Measurements from ENCODE around the genes INTS14 and SMAD3.

GRCh38 chr15:65530042-65530278, 303 bp upstream of the HACD3 start:
- RRBS = no CpG with 5 or more reads among the region's 3 CpGs

DNA sequence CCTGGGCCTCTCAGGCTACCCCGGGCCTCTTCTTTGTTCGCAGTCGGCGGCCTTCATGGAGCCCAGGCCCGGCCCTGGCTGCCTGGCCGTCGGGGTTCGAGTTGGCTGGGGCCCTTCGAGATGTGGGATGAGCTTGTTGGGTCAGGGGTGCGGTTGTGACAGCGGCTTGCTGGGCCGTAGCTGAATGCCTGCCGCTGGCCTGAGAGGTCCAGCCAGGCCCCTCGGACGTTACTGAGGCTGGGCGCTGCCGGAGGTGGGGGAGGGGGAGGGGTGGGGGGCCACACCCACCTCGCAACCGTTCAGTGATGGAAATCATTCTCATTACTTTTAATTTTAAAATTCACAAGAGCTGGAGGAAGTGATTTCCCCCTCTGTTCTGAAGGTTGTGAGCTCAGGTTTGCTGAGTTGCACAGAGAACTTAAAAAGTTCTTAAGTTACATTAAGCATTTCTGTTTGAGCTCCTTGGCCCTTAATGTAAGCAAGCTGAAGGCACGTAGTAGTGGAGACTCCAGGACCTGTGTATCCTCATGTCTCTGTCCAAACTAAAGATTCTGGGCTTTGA, 771 bp downstream of the HACD3 start:
- RRBS = 3% methylated on average over 5 of the region's 20 CpGs

DNA sequence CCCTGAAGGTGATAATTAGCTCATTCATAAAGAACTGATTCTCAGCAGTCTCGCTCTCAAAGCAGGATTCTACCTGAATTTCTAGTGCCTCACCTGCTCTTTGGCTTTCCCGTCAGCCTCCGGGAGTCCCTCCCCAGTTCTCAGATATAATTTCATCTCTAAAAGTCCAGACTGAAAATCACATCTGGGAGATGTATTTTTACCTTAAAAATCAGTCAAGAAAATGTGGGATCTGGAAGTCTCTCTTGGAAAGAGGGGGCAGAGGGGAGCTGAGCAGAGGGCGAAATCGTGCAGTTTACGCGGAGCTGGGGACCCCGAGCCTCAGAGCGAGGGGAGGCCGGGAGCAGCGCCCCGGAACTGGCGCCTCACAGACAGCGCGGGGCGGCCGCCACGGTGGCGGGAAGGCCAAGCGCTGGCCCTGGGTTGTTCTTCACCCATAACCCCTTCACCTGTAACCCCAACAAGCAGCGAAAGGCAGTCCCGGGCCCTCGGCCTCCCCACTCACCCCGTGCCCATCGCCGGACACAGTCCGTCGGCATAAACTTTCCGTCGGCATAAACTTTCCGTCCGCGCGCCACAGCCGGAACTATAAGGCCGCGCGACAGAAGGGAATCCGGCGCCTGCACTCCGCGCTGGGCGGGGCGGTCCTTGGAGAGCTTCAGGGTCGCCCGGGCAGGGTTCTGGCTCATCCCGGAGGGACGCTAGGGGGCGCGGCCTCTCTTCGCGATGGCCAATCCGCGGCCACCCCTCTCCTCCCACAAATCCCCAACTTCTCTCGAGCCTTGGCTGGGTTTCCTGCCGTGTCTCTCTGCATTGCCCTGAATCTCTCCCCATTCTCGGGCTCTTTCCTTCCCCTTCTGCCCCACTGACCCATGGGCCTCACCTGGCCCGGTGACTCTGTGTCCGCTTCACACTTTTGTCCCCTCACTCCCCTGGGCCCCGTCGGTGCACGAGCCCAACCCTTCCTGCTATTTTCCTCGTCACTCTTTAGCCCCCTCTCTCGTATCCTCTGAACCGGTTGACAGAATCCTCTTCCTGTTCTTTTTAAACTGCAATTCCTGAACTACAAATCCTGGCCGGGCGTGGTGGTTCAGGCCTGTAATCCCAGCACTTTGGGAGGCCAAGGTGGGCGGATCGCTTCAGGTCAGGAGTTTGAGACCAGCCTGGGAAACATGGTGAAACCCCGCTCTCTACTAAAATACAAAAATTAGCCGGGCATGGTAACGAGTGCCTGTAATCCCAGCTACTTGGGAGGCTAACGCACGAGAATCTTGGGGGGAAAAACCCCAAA, at the start of gene INTS14:
TSS of gene INTS14 (minus strand) at position 539 of the 1,291 bp plus-strand sequence.
- RRBS = 2% methylated on average over 22 of the region's 74 CpGs

GRCh38 chr15:65696153-65696786, 74.5 kb downstream of the SLC24A1 start:
- RRBS = no CpG with 5 or more reads among the region's 4 CpGs

- RRBS = no CpG with 5 or more reads among the region's 16 CpGs
These were observed 1.3 kb downstream of the DENND4A start for GRCh38 chr15:65790587-65791340.

GRCh38 chr15:65827142-65827528, 35.0 kb upstream of the DENND4A start:
- RRBS = no CpG with 5 or more reads among the region's 3 CpGs

DNA sequence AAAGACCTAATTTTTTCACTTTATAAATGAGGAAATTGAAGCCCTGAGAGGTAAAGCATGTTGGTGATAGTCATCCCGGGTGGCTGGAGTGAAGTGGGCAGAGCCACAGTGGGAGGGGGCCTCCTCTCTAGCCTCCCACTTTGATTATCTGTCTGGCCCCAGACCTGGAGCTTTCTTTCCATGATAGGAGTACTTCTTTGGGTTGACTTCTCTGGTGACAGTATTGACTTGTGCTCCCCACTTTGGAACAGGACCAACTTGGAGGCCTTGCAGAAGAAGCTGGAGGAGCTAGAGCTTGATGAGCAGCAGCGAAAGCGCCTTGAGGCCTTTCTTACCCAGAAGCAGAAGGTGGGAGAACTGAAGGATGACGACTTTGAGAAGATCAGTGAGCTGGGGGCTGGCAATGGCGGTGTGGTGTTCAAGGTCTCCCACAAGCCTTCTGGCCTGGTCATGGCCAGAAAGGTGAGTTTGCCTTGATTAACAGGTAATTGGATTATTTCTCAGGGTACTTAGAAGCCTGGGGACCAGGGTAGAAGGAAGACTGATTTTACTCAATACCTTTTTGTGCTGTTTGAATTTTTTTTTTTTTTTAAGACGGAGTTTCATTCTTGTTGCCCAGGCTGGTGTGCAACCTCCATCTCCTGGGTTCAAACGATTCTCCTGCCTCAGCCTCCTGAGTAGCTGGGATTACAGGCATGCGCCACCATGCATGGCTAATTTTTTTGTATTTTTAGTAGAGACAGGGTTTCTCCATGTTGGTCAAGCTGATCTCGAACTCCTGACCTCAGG, 48.3 kb downstream of the MAP2K1 start:
- RRBS = no CpG with 5 or more reads among the region's 9 CpGs

GRCh38 chr15:66466706-66467180, 30.8 kb downstream of the SNAPC5 start:
- RRBS = no CpG with 5 or more reads among the region's 4 CpGs

DNA sequence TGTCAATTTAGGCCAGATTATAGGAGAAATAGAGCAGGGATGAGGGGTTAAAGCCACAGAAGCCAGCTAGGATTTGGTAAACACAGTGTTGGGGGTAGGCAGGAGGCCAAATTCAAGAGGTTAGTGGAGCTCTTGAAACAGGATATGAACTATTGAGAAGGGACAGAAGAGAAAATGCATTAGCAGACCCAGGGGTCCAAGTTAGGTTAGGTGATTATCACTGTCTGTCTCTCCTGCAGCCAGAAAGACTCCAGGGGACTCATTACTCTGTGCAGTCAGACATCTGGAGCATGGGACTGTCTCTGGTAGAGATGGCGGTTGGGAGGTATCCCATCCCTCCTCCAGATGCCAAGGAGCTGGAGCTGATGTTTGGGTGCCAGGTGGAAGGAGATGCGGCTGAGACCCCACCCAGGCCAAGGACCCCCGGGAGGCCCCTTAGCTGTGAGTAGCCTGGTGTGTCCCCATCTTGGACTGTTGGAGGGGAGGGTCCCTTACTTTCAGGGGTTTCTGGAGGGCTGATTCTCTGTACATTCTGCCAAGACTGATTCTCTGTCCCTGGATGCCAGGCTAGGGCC, 12.7 kb downstream of the SNAPC5 start:
- RRBS = no CpG with 5 or more reads among the region's 3 CpGs

GRCh38 chr15:66671441-66672009, 30.5 kb upstream of the SMAD6 start:
- RRBS = no CpG with 5 or more reads among the region's 13 CpGs

GRCh38 chr15:66865939-66866723, 164.1 kb downstream of the SMAD6 start:
- RRBS = no CpG with 5 or more reads among the region's 11 CpGs

DNA sequence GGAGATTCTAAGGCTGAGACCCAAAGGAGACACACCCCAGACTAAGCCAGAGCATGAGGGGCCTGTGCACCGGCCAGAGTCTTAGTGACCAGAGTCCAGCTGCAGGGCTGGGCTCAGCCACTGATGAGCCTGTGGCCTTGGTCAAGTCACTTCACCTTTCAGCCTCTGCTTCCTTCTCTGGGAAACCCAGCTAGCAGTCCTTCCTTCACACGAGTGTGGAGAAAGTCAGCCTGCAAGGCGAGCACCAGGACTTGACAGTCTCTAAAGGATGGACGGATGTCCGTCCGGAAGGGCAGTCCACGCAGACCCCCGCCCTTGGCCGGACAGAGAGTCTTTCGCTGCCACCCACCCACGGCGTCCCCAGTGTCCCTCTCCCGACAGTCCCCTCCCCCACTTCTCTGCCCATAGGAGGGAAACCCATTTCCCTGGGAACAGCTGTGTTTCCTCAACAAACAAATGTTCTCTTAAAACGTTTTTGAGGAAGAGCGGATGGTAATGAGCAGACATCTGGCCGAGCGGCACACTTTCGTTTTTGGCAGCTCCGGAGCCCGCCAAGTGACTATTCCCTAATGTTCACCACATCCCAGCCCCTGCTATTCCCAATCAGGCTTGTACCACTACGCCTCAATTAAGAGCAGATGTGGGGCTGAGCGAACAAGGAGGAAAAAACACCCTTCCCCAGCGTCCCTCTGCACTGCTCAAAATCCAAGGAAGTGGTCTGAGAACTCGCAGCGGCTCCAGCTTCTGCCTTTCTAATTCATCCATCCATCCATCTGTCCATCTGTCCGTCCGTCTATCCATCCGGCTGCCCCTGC, 129.1 kb upstream of the SMAD3 start:
- RRBS = no CpG with 5 or more reads among the region's 28 CpGs

DNA sequence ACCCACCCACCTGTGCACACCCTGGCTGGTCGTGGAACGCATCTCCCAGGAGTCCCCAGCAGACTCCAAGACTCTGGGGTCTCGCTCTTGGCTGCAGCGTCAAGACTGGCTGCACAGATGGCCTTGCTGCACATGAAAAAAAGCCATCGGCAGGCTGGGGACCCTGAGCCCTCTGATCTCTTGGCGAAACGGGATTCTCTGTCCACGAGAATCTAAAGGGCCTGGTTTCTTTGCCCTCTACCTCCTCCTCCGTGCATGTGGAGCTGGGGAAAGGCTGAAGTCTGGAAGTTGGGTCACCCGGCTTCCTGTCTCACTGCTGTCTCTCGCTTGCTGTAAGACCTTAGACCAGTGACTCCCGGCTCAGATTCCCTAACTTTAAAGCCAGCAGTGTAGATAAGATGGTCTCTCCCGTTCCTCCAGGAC, 31.5 kb upstream of the SMAD3 start:
- RRBS = no CpG with 5 or more reads among the region's 13 CpGs

- RRBS = no CpG with 5 or more reads among the region's 7 CpGs
These were observed 16.0 kb upstream of the SMAD3 start for GRCh38 chr15:67049177-67050001.

GRCh38 chr15:67065547-67066406, at the start of gene SMAD3:
Gene SMAD3 (plus strand): TSS chr15:67065602.
- RRBS = 2% methylated on average over 28 of the region's 102 CpGs

- RRBS = no CpG with 5 or more reads among the region's 9 CpGs
These were observed 36.5 kb downstream of the SMAD3 start for GRCh38 chr15:67101760-67102454.

DNA sequence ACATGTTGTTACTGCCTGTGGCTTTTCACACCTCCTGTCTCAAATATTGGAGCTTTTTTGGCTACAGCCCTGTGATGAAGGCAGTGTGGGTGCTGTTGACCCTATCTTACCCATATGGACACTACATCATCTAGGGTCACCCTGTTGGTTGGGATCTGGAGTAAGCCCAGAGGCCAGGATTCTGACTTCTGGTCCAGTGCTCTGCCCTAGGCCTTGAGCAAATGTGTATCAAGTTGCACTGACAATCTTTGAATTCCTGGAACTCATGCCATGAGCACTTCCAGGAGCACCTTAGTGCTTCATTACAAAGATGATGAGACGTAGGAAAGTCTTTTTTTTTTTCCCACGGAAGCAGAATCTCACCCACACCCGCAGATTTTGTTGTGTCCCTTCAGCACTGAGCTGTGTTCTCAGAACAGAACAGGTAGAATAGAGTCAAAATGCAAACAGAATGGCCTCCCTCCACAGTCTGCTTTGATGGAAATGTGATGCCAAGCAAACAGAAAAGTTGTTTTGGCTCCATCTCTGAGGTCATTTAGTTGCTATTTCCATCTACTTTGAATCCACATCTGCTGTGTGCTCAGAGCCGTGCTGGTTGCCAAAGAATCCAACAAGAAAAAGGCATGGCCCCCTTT, 49.6 kb downstream of the SMAD3 start:
- RRBS = no CpG with 5 or more reads among the region's 4 CpGs

DNA sequence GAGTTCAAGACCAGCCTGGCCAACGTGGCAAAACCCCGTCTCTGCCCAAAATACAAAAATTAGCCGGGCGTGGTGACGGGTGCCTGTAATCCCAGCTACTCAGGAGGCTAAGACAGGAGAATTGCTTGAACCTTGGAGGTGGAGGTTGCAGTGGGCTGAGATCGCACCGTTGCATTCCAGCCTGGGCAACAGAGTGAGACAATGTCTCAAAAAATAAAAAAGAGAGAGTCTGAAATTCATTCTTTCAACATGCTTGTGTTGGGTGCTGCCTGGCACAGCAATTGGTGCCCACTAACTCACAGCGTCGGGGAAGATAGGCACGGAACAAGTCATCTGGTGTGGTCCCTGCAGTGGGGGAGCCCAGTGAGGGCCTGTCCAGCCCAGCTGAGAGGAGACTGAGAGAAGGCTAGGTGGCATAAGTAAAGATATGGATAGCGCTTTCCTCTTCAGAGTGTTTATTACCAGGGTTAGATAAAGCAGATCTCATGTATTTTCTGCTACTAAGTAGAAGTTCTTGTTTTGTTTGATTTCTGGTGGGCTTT, 52.6 kb downstream of the SMAD3 start:
- RRBS = no CpG with 5 or more reads among the region's 11 CpGs

DNA sequence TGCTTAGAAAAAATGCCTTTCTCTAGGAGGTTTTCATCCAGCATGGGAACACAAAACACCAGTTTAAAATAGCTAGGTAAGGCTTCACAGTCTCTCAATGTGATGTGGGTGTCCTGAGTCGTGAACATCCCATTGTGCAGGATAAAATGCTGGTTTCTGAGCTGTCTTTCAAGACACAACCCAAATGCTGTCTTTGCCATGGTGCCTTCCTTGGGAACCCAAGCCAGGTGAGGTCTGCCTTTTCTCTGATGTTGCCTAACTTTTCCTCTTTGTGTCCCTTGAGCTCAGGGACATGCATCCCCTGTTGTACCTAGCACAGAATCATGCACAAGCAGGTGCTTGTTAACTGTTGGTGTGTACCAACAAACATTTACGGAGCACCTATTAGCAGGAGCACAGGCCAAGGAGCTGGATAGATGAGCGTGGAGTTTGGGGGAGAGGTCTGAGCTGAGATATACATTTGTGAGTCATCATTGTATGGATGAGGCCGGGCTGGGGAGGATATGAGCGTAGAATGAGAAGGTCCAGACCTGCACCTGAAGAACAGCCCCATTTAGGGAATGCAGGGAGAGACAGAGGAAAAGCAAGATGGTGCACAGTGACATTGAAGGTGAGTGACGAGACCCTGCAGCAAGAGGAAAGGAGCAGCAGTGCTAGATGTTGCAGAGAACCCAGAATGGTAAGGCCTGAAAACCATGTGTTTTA, 53.3 kb downstream of the SMAD3 start:
- RRBS = no CpG with 5 or more reads among the region's 6 CpGs

DNA sequence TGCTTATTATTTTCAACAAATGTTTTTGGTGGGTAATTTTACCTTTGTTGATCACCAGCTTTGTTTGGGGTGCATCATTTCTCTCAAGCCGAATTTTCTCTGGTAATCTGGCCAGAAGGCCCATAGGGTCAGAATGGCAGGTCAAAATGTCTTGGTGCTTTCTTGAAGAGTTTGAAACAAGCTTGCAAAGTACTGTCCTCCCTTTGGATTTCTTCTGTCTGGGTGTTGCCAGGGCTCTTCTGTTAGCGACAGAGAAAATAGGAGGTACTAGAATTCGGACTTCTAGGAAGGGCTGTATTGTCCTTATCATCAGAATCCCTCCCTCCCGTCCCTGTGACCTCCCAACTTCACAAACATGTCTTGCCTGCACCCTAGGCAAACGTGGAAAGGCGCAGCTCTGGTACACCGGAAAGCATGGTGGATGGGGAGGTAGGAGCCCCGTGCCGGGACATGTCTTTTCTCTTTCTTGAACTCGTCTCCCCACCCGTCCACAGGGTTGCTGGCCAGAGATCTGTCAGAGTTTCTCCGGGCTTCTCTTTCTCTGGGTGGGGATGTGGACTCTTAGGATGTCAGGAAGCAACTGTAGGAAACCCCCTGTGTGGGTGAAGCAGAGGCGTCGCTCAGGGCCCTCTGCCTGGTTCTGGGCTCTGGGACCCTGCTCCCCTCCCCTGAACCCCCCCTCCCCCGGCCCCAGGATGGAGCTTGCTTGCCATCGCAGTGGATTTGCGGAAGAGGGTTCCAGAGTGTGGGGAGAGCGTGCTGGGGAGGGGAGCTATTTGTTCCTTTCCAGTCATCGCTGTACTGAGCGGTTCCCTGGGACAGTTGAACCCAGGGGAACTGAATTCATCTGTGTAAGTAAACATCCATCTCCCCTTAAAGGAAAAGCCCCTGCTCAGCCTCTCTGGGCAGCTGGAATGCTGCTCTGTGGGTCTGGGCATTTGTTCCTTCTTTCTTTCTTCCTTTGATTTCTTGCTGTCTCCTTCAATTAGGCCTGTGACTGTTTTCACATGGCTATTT, 72.6 kb downstream of the SMAD3 start:
- RRBS = 91% methylated on average over 5 of the region's 20 CpGs

Measured in GM19239 (cell line).